Right atrium auricular region (tissue), 2 donors: Measurements from ENCODE around the gene SPDYE2.

DNA sequence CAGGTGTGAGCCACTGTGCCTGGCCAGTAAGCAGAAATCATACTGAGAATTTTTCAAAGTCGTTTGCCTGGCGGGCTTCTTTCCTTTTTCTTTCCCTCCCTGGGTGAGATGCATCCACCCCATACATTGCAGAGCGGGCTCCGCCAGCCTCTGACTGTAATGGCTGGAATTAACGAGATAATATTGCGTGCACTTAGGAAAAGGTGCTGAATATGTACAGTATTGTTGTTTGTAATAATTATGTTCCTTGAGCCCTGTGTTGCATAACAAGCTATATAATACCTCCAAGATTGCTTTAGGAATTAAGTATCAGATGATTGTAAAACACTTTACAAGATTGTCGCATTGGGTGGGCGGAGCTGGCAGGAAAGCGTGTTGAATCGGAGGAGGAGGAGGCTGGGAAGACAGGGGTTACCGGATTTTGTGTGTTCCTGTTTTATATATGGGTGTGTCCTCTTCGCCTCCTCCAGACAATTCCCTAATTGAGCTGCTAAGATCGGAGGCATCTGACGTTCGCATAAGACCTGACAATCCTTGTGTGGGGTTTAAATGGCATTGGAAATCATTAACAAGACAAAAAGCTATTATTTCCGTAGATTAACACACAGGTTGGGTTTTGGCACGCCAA lies 193.1 kb upstream of the SH2B2 start:
- PRO-cap = no peak
- RAMPAGE, long total RNA, 2 experiments = no peak in any of the 2 experiments

- PRO-cap = no peak
- RAMPAGE, long total RNA, 2 experiments = no peak in any of the 2 experiments
Measured at GRCh38 chr7:102101802-102102113, 184.9 kb upstream of the SH2B2 start.

- PRO-cap = no peak
- RAMPAGE, long total RNA, 2 experiments = no peak in any of the 2 experiments
Measured at GRCh38 chr7:102232504-102233225, 54.0 kb upstream of the SH2B2 start.

DNA sequence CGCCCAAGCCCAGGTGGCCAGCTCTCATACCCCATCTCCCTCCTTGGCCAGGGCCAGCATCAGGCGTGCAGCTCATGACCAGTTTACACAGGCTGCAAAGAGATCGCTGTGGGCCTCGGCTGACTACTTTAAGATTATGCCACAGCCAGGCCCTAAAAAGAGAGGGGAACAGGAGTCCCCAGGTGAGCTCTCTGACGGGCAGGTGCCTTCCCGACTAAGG lies 33.5 kb upstream of the SH2B2 start:
- PRO-cap = no peak
- RAMPAGE, long total RNA, 2 experiments = no peak in any of the 2 experiments

DNA sequence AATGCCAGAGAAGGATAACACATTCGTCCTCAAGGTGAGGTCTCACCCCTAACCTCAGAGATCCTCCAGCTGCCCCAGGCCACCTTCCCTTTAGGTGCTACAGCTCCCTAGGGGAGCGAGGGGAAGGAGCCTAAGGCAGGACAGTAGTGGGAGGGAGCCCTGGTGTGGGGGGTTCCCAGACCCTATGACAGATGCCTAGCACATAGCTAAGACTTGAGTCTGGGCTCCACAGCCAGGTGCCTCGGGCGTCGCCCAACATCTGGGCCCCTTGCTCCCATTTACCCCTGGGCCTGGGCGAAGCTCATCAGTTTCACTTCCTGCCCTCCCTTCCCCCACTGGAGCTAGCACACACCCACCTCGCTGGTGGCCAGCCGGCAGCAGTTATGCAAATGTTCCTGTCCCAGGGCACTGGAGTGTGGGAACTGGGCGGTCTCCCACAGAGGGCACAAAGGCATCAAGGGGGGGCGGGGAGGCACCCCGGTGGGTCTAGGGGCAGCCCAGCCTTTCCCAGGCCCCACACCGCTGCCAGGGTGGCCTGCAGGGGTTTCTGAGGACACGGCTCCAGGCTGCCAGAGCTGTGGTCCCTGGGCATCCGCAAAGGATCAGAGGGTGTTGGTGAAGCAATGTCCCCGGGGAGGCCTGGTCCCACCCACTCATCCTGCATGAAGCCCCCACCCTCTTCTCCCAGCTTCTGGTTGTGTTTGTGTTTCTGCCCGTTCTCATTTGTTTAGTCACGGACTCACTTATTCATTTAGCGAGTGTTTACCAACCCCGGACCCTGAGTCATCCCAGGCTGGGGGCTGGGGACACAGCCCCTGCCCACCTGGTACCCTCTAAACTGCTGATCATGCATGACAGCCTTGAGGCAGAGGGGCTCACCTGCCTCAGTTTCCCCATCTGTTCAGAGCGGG lies 20.4 kb downstream of the SH2B2 start:
- PRO-cap = no peak
- RAMPAGE, long total RNA, 2 experiments = no peak in any of the 2 experiments

GRCh38 chr7:102415528-102416201 lies 17.7 kb upstream of the ORAI2 start:
- PRO-cap = no peak
- RAMPAGE, long total RNA, 2 experiments = no peak in any of the 2 experiments

DNA sequence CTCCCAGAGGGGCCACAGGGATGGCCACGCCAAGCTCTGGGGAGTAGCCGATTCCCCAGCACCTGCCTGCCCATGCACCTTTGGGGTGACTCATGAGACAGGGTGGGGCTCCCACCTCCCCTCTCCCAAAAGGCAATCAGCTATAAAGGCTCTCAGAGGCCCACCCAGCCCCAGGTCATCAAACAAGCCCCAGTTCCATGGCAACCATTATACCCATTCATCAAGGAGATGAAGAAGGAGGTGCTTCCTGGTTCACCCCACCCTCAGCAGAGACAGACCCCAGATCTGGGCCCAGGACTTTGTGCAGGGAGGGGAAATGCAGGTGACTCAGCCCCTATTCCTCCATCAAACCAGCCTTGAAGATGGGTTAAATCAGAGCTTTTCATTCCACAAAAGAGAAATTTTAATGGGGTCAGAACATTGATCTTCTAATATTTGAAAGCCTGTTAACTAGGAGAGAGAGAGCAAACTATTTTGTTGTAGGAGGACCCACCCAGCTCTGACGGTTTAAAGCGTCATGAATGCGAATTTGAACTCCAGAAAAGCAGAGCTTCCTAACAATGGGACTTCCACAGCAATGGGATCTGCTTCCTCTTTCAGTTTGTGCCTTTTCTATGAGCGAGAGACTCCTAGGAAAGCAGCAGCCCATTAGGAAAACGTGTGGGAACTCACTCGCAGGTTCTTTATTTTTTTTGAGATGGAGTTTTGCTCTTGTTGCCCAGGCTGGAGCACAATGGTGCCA lies at the start of gene SPDYE2:
SPDYE2 (plus strand) TSS at position 260 of the 742 bp plus-strand sequence.
- PRO-cap = no peak
- RAMPAGE, long total RNA, 2 experiments = no peak in any of the 2 experiments

DNA sequence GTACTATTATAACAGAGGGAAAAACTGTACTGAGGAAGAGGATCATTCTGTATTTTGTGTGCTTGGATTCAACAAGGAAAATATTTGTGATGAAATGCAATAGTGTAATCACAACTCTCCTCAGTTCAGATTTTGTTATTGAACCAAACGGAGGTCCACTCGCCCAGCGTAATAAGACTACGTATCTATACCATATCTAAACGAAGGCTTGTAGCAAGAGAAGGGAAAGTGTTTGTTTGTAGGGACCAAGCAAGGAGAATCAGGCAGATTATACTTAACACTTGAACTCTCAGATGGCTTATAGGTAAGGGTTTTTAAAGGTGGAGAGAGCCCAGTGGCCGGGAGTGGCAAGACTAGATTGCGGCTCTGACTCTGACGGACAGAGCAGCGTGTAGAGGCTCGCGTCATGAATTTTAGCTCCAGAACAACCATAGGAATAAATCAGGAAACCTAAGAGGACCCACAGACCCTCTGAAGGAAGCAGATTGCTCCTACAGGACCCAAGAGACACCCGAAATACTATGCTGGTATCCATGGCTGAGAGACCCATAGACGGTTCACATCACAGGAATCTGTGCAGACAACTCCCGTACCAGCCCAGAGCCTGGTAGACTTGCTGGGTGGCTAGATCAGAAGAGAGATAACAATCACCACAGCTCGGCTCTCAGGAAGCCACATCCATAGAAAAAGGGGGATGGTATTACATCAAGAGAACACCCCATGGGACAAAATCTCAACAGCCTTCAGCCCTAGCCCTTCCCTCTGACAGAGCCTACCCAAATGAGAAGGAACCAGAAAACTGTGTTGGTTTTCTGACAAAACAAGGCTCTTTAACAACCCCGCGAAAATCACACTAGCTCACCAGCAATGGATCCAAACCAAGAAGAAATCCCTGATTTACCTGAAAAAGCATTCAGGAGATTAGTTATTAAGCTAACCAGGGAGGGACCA lies 51.0 kb downstream of the FAM185A start:
- PRO-cap = no peak
- RAMPAGE, long total RNA, 2 experiments = no peak in any of the 2 experiments

GRCh38 chr7:103075258-103075895 lies 437 bp downstream of the ARMC10 start:
- PRO-cap = unidirectional peak, minus-strand start at chr7:103075584
- RAMPAGE, long total RNA, 2 experiments = no peak in any of the 2 experiments

DNA sequence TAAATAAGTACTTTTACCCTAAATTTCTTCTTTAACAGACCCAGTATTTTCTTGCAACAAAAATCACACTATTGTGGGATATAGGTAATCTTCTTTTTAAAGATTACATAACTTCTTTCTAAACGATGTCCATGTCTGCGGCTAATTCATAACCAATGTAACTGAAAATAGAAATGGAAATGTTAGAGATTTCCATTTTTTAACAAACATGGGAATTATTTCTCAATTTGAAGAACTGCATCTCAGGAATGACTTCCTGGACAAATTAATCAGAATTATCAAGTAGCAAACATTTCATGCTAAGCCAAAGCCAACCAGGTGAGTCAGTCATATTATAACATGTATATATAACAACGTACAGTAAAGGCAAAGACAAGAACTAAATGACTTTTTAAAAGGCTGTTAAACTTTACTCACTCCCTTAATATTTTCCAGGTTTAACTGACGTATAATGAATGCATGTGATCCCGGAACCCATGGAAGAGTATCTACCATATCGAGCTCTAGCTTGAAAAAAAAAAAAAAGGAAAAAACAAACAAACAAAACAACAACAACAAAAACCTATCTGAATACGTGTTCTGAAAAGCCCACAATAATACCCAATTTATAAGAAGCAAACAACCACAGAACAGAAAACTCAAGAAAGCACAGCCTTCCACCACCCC lies 822 bp downstream of the NAPEPLD start:
- PRO-cap = no peak
- RAMPAGE, long total RNA, 2 experiments = no peak in any of the 2 experiments

GRCh38 chr7:103299957-103300493 lies 2.8 kb downstream of the PMPCB start:
- PRO-cap = no peak
- RAMPAGE, long total RNA, 2 experiments = no peak in any of the 2 experiments

- PRO-cap = no peak
- RAMPAGE, long total RNA, 2 experiments = no peak in any of the 2 experiments
Measured at GRCh38 chr7:103310097-103310844, 13.0 kb downstream of the PMPCB start.

DNA sequence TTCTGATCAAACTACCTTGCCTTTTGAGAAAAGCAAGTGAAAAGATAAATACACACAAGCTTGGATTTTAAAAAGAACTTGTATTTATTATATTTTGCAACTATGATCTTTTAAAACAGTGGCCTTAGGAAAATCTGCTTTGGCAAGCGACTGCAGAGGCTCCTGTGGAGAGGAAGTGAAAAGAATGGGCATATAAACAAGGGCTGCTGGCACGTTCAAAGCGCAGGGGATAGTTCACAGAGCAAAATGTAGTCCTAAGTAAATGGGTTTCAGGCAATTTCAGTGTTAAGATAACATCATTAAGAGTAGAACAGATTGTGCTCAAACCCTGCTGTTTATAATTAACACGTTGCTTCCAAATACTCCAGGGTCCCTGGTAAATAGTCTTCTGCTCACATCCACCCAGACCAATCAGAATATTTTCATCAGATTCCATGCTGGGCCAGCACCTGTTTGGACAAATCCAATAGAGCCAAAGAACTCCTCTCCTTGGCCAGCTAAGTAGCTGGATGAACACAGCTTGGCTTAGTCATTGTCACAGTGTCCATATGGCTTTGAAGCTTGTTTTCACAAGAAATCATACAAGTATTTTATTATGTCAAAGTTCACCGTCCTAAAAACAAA lies 81.4 kb downstream of the ORC5 start:
- PRO-cap = no peak
- RAMPAGE, long total RNA, 2 experiments = no peak in any of the 2 experiments

GRCh38 chr7:104669933-104670319 lies 341.5 kb downstream of the LHFPL3 start:
- PRO-cap = no peak
- RAMPAGE, long total RNA, 2 experiments = no peak in any of the 2 experiments

- PRO-cap = no peak
- RAMPAGE, long total RNA, 2 experiments = no peak in any of the 2 experiments
Measured at GRCh38 chr7:104929122-104929442, 84.9 kb upstream of the KMT2E start.

GRCh38 chr7:105010786-105011193 lies 3.2 kb upstream of the KMT2E start:
- PRO-cap = no peak
- RAMPAGE, long total RNA, 2 experiments = no peak in any of the 2 experiments

DNA sequence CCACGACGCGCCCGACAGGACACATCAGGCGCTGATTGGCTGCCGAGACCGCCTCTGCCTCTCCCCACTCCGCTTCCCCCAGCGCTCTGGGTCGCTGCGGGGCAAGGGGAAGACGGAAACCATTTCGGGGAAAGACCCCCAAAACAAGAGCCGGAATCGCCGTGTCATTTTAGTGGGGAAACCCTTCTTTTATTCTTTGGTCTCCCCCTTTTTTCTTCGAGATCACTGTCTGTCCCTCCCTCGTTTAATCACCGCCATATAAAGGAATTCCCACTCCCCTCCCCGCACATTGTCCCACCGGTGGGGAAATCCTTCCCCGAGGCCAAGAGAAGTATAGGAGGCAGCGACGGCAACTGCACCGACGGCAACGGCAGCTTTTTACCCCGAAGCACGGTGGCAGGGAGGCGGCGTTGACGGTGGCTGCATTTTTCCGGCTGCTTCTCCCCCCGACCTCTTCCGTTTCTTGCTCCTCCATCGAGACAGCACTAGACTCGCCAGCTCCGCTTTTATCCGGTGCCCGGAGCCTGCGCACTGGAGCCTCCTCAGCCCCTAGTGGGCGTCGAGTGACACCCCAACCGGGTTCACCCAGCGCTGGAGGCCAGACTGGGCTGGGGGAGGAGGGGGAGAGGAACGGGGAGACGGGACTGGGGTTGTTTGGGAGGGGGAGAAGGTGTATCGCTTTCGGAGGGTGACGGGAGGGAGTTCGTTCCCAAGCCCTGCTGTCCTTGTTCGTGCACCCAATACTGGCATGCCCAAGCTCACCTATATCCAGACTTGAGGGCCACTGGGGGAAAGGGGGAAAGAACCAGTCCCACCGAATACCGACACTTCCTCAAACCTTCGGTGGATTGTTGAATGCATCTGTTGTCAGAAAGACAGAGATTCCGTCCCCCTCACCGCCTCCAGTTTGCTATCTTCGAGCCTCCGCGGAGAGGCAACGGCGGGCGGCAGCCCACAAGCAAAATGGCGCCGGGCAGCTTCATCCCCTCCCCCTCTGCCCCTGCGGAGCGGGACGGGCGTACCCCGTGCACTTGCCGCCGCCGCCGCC lies 562 bp upstream of the KMT2E start:
- PRO-cap = bidirectional peak, plus-strand start at position 81 of the sequence, minus-strand start outside the sequence; bidirectional peak, plus-strand start at position 601 of the sequence, minus-strand start at position 481 of the sequence; bidirectional peak, plus-strand start outside the sequence, minus-strand start at position 968 of the sequence
- RAMPAGE, long total RNA, 2 experiments = start-site peak on the minus strand in 2 of 2 experiments, centred at positions 482 to 981 of the sequence, 19 to 162 reads per replicate

DNA sequence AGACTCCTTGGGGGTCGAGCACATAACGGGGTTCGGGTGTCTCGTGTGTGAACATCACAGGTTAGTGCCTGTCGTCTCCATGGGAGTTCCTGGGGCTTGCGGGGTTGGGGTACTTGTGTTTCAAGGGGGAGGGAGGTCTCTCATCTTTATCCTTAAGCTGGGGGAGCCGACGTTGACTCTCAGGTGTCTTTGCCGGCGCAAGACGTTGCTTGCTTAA lies 379 bp downstream of the KMT2E start:
- PRO-cap = no peak
- RAMPAGE, long total RNA, 2 experiments = no peak in any of the 2 experiments

DNA sequence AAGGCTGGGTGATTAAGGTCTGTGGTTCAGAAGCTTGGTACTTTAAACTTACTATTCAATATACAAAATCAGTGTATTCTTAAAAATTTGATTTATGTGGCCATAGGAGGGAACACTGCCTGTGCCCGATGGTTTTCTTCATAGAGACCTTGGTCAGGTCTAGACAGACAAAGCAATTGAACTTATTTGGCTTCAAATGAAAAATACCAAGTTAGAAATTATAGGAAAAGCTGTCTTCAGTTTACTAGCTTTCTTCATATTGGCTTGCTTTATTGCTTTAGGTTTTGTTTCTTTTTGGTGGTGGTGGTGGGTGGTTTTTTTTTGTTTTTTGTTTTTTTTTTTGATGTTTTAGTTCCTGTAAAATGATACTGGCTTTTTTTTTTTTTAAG lies 3.1 kb downstream of the KMT2E start:
- PRO-cap = no peak
- RAMPAGE, long total RNA, 2 experiments = no peak in any of the 2 experiments

- PRO-cap = no peak
- RAMPAGE, long total RNA, 2 experiments = no peak in any of the 2 experiments
Measured at GRCh38 chr7:105089895-105090333, 75.9 kb downstream of the KMT2E start.